Zone of skin (tissue), 1 donor: ENCODE measurements around a stretch of chr6.

DNA sequence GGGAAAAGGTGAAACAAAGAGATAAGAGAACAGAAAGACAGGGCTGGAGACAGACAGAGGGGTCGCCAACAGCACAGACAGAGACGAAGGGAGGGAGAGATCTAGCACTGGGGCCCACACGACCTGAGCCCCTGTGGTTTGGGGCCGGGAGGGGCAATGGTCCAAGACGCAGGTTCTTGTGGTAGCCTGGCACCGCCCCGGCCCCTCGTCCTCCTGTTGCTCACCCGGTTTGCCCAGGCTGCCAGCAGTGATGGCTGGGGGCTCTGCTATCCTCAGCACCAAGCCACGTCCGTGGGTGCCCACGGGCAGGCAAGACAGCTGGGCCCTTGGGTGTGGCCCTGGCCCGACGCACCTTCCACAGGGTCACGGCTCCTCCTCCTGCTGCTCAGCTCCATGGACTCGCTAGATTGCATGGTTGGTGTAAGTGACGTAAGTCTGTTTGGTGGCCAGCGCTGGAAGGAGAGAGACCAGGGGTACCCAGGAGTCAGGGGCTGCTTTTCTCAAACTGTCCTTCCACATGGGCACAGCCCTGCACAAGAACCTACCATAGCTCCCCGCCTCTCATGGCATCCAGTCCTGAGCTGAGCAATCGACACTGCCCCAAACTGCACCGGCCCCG, 123.4 kb downstream of the GRM4 start:
- RRBS = 55% methylated on average over 4 of the region's 22 CpGs

GRCh38 chr6:34151298-34151857, 5.5 kb upstream of the GRM4 start:
- RRBS = 4% methylated on average over 6 of the region's 18 CpGs

- RRBS = no CpG with 5 or more reads among the region's 9 CpGs
These were observed 8.9 kb upstream of the HMGA1 start for GRCh38 chr6:34227726-34228251.

GRCh38 chr6:34234770-34235050, 2.0 kb upstream of the HMGA1 start:
- RRBS = no CpG with 5 or more reads among the region's 24 CpGs

- RRBS = no CpG with 5 or more reads among the region's 5 CpGs
These were observed 28.5 kb upstream of the SMIM29 start for GRCh38 chr6:34277311-34277760.

GRCh38 chr6:34277761-34278587, 29.2 kb upstream of the SMIM29 start:
- RRBS = no CpG with 5 or more reads among the region's 8 CpGs

GRCh38 chr6:34295397-34296128, 46.8 kb upstream of the SMIM29 start:
- RRBS = no CpG with 5 or more reads among the region's 5 CpGs

DNA sequence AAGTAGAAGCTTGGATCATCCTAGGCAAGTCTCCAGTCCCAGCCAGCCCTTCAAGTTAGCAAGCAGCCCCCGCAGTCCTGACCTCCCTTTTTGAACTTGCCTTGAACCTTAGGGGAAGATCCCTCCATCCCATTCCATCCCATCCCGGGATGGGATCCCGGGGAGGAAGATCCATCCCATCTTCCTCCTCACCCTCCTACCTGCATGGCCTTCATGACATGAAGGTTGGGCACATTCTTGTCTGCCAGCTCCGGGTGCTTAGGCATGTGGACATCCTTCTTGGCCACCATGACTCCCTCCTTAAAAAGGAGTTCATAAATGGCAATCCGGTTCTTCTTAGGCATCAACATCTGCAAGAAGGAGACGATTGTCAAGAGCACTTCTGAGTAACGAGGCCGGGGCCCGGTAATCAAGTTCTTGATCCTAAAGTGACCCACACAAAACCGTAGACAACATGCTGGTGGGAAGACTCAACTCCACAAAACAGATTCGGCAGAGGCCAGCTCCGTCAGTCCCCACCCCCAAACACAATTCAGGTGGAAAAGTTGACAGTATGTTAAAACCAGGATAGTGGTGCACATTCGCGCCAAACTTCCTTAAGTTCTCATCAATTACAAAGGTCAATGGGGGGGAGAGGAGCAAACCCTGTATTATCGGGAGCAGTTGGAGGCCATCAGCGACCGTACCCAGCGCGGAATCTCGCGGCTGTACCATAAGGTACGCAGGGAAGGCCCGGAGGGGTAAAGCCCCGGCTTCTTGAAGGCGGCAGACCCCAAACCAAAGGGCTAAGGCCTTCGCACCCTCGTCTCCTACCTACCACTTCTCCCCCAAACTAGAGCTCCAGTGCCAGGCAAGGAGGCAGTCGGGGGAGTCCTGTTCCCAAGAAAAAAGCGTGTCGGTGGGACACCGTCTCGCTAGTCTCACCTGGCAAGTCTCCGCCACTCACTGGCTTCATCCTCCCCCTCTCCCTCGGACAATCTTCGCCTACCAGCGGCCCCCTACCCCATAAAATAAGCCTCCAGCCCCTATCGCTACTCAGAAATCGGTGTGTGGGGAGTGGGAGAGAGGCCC, 662 bp downstream of the RPS10 start:
- RRBS = 13% methylated on average over 5 of the region's 38 CpGs

DNA sequence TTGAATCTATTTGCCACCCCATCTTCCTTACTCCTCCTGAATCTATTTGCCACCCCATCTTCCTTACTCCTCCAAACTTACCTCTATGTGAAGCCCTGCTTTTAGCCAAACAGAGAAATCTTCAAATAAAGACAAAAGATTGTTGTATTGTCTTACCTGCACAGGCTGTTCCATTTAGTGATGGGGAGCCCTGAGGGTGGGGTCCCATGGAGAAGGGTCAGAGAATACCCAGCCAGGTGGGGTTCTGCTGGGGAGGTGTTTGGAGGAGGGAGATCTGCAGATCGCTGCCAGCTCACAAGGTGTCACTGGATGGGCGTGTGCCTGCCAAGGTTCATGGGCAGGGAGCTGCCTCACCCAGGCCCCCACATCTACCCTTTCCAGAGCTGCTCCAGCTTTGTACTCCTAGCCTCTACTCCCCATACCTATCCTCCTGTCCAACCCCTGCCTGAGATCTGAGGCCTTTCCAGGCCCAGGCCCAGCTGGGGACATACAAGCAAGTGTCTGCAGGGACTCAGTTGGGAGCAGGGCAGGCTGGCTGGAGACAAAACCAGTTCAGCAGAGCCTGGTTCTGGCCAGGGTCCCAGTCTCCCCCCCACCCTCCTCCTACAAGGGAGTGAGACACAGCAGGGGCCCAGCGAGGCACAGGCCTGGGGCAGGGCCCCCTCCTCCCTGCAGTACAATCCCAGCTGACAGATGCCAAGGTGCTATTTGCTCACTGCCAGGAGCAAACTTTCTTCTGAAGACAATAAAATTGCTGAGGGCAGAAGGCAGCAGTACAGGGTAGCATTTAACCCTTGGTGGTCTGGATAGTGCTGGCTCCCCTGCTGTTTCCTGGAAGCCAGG, 19.8 kb downstream of the SPDEF start:
- RRBS = no CpG with 5 or more reads among the region's 3 CpGs

DNA sequence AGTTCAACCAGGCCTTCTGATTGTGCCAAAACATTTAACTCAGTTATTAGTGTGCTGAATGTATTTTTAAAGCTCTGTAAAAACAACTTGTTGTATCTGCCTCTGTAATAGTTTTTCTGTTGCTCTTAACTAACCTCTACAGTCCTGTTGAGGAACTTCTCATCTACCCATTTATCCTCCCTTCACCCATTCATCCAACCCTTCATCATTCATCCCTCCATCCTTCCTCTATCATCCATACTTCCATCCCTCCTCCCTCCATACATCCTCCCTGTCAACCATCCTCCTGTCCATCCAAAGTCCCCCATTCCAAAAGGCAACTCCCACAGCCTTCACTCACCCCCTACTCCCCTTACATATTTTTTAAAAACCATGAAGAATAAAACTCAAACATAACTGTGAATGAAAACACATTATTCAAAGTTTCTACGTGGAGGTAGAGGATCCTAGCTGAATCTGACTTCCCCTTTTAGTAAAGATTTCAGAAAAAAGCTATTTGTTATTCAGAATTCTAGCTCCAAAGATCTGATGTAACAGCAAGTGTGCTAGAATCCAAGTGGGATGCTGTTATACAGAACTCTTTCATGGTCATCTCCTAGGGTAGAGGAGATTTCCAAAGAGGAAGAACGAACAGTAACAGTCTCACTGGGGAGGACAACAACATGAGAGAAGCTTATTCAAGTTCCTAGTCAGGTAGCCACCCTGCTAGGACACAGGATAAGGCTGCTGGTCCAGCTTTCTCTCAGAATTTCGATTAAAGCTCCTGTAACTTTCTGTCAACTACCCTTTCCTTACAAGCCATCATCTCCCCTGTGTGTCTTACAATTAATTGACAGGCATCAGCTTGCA, 40.9 kb upstream of the SPDEF start:
- RRBS = no CpG with 5 or more reads among the region's 3 CpGs

GRCh38 chr6:34597604-34597989, 41.5 kb upstream of the SPDEF start:
- RRBS = no CpG with 5 or more reads among the region's 2 CpGs

GRCh38 chr6:34598750-34599197, 42.6 kb upstream of the SPDEF start:
- RRBS = no CpG with 5 or more reads among the region's 3 CpGs

- RRBS = no CpG with 5 or more reads among the region's 4 CpGs
These were observed 45.0 kb upstream of the SPDEF start for GRCh38 chr6:34601048-34601650.

DNA sequence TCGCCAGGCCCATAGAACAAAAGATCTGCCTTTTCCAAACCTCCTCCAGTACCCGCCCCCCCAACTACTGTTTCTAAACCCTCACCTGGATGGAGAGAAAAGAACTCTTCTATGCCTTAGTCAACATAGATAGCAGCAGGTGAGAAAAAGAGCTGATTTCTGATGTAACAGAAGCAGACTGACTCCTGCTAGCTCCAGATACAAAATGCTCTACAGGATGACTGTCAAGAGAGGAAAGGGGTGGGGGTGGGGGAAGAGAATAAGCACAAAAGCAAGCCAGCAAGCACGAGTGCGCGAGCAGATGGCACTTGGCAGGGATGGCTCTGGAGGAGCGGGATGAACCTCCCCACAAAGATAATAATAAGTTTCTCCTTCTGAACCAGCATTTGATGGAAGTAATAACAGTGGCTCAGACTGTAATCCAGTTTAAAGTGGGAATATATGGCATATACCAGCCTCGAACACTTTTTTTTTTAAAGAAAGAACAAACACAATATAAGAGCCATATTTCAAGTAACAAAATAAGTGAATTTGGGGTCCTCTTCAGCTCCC, 45.6 kb upstream of the SPDEF start:
- RRBS = no CpG with 5 or more reads among the region's 7 CpGs

DNA sequence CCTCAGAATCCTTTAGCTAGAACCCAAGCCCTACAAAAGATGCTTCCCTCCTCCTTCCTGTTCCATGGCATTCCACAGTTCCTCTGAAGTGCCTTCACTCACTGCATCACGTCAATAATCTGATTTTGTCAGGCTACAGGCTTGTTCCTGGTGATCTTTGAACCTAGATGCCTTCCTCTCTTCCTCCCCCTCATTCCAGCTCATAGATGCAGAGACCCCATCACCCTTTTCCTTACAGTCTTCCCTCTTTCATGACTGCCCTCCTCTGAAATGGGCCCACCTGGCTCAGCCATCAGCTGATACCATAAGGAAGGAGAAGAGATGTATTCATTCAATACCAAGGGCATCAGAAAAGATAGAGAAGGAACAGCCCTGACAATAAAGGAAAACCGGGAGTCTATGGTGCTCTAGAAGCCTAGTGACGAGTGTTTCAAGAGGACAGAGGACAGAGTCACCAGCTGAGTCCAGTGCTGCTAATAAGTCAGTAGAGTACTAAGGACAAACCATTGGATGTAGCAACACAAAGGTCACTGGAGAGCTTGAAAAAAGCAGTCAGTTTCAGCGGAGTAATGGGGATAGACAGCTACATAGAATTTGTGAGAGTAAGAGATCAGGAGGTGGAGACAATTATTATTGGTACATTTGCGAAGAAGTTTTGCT, 62.5 kb upstream of the SPDEF start:
- RRBS = no CpG with 5 or more reads among the region's 5 CpGs

DNA sequence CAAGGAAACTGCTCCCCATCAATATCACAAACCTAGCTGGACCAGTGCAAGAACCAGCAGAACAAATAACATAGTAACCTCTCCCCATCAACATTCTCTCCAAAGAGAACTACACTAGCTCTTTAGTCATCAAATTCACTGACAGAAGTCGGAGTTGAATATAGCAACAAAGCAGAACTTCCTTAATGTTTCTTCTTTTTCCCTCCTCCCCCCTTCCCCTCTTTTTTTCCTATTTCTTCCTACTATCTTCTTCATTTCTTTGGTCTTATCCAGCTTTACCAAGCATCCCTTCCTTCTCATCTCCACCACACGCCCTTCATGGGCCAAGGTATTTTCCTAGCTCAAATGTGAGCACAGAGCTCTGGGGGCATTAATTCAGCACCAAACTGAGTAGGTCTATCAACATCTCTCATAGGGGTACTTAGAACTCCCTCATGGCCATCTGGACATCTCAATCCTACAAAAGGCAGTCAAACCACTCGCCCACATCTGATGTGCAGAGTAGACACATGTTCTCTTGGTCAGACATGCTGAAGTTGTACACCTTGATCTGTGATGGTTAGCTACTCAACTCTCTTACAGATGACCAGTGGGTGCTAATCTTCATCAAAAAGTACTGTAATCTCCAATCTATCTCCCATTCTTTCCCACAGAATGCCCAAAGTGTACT, 69.0 kb upstream of the SPDEF start:
- RRBS = no CpG with 5 or more reads among the region's 3 CpGs

DNA sequence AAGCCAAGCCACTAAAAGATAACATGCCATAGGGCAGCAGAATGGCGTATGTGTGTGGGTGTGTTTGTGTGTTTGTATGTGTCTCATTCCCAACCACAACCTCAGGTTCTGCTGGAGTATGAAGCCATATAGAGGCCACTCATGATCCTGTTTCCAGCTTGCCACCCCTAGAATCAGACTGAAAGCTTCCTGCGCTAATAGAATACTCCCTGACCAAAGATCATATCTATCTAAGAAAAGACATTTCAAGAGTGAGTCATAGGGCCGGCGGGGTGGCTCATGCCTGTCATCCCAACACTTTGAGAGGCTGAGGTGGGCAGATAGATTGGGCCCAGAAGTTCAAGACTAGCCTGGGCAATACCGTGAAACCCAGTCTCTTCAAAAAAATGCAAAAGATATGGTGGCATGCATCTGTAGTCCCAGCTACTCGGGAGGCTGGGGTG, 11.9 kb upstream of the SNRPC start:
- RRBS = no CpG with 5 or more reads among the region's 6 CpGs

DNA sequence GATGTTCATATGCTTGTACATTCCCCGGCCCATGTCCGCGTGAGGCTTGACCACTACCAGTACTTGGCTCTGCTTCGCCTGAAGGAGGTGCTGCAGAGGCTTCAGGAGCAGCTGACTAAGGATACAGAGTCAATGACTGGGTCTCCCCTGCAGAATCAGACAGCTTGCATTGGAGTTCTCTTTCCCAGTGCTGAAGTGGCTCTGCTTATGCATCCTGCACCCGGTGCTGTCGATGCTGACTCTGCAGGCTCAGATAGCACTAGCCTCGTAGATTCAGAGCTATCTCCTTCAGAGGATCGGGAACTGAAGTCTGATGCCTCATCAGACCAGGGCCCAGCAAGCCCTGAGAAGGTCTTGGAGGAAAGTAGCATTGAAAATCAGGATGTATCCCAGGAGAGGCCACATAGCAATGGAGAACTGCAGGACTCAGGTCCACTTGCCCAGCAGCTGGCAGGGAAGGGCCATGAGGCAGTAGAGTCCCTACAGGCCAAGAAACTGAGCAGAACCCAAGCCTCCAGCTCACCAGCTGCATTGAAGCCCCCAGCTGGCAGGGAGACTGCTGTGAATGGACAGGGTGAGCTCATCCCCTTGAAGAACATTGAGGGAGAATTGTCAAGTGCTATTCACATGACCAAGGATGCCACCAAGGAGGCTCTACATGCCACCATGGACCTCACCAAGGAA, 28.9 kb downstream of the TAF11 start:
- RRBS = no CpG with 5 or more reads among the region's 8 CpGs

DNA sequence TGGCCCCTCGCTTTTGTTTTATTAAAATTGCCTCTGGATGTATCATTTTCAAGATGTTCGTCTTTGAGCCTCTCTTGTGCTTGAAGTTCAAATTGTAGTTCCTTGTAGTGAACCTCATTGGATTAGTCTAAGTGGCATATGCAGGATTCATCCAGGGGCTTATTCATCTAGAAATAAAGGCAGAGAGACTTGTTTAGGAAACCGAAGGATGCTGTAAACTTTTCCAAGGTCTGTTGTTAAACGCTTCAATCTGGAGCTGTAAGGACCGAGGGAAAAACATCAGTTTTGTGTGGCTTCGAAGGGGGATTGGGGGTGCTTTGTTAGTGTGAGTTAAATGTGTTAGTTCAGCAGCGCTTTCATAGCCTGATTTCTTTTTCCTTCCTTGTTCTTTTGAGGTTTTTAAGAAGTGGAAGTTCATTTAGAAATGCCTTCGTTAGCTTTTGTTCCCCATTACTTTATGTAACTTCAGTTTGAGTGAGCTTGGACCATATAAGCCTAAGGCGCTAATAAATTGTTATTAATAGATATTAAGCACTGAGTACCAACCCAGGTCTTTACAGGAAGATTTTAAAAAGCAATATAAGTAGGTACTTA, 1.4 kb downstream of the ANKS1A start:
- RRBS = no CpG with 5 or more reads among the region's 9 CpGs